Retinal pigment epithelial cell (primary cell): ENCODE measurements around a stretch of chr7.

GRCh38 chr7:15684416-15684823 lies 2.1 kb downstream of the MEOX2 start:
- RRBS: no CpG with 5 or more reads among the region's 5 CpGs

DNA sequence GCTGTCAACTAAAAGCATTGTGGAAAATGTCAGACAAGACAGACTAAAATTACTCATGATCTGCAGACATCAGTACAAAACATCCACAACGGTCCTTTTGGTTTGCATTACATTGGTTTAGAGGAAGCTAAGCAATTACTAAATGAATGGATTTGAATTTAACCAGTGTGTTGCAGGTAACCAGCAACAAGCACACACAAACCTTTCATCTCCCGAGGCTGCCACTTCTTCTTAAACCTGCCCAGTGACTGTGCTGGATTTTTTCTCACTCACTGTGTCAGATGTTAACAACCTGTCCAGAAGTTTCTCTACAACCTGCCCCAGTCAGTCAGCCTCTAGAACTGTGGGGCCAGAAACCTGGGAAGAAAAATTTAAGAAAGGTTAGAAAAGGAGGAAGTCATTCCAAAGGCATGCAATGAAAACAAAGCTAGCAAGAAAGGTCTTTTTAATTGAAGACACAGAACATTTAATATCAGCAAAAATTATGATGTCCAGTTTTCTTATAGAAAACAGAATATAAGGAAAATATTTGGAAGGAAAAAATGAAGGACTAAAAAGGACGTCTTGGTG lies 2.5 kb upstream of the MEOX2 start:
- RRBS: no CpG with 5 or more reads among the region's 3 CpGs

DNA sequence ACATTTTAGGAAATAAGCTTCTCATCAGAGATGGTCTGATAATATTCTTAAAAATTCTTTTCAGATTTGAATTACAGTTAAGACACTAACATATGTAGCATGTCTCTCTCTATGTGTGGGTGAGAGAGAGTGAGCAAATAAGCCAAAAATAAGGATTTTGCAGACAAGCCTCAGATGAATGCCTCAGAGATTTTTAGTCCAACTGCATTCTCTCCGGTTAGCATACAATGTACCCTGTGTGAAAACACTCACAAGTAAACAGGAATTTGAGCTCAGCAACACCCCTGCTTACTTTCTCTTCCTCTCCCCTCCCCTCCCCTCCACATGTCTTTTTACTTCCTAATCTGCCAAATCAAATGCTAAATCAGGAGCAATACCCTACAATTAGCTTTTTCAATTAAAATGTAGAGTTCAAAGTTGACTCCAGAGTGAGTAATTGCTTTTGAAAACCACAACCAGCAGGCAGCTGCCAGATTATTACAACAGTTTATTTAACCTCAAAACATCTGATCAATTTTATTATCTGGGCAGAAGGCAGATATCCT lies 354.3 kb downstream of the CRPPA start:
- RRBS: no CpG with 5 or more reads among the region's 1 CpG

DNA sequence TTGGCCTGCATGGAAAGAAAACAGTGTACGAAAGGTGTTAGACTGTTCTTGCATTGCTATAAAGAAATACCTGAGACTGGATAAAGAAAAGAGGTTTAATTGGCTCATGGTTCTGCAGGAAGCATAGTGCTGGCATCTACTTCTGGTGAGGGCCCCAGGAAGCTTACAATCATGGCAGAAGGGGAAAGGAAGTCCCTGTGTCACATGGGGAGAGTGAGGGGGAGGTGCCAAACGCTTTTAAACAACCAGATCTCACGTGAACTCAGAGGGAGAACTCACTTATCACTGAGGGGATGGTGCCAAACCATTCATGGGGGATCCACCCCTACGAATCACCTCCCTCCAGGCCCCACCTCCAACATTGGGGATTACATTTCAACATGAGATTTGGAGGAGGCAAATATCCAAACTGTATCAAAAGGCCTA lies 5.6 kb downstream of the TSPAN13 start:
- RRBS: no CpG with 5 or more reads among the region's 4 CpGs

DNA sequence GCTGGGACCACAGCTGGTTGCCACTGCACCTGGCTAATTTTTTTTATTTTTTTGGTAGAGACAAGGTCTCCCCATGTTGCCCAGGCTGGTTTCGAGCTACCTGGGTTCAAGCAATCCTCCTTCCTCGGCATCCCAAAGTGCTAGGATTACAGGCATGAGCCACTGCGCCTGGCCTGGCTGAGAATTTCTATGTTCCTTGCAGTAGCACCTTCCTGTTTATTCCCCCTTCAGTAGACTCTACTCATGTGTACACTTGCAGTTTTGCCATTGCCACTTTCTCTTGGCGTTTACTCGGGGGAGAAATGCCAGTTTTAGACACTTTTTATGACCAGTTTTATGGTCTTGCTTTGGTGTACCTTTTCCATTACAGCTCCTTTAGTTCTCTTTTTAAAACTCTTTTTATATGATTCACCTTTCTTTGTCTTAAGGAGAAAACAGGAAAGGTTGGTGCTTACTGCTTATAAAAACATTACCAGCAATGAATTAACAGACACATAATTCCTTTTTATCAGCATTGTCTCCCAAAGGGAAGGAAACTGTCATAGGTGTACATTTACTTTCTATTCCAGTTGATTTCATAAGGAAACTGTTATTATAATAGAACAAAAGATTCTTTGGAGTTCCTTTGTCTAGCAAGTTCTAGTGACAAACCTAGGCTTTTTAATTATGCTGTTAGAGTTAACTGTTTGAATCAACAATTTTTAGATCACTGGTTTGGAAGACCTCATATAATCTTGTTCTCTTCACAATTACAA lies 11.9 kb downstream of the TSPAN13 start:
- RRBS: no CpG with 5 or more reads among the region's 5 CpGs

DNA sequence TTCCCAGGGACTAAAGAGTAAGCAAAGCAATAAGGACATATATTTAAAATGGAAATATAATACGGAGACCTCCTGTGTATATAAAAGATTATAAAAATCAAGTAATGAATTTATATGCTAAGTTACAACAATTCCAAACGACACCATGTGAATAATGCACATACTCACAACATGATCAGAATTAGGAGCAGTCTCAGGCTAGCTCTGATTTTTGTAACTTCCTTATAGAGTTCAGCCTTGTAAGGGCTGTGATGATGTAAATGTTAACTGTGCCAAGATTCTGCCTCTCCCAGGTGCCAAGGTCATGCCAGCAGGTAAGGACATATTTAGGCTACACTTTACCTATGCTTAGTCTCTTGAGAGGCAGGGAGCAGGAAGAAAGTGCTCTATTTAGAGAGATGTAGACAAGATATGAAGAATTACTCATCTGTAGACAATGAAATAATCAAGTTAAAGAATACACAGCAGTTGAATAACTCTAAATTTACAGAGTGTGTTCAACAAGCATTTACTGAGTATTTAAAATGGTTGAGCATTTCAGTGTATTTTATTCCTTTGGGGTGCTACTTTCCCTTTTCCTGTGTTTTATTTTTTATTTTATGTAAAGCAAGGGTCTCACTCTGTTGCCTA lies 53.6 kb upstream of the AGR3 start:
- RRBS: no CpG with 5 or more reads among the region's 2 CpGs

DNA sequence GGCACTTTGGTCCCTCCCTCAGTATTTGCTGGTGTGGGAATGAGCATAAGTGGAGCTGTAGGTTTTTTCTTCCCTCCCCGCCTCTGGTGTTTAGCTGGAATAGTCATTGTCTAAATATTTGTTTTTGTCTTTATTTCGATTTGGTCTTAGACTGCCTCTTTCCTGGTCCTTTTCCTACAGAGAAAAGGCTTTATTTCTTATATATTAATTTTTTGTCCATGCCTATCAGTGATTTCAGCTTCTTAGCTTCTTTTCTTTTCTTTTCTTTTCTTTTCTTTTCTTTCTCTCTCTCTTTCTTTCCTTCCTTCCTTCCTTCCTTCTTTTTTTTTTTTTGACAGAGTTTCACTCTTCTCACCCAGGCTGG lies 203.5 kb upstream of the AGR3 start:
- RRBS: no CpG with 5 or more reads among the region's 2 CpGs

DNA sequence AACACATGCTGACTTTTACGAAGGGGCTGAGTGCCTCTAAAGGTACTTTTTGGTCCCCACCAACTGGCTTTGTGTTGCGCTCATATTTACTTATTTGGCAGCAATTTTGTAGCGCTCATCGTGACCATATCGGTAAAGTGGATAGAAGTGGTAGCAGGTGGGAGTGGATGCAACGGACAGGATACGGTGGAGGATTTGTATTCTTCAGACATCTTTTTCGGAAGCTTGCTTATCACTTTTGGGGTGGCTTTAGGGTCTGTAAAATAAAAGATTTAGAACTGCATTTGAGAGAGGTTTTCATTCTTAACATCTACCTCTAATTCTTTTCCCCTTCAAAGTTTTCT lies 1.3 kb downstream of the AHR start:
- RRBS: no CpG with 5 or more reads among the region's 8 CpGs

DNA sequence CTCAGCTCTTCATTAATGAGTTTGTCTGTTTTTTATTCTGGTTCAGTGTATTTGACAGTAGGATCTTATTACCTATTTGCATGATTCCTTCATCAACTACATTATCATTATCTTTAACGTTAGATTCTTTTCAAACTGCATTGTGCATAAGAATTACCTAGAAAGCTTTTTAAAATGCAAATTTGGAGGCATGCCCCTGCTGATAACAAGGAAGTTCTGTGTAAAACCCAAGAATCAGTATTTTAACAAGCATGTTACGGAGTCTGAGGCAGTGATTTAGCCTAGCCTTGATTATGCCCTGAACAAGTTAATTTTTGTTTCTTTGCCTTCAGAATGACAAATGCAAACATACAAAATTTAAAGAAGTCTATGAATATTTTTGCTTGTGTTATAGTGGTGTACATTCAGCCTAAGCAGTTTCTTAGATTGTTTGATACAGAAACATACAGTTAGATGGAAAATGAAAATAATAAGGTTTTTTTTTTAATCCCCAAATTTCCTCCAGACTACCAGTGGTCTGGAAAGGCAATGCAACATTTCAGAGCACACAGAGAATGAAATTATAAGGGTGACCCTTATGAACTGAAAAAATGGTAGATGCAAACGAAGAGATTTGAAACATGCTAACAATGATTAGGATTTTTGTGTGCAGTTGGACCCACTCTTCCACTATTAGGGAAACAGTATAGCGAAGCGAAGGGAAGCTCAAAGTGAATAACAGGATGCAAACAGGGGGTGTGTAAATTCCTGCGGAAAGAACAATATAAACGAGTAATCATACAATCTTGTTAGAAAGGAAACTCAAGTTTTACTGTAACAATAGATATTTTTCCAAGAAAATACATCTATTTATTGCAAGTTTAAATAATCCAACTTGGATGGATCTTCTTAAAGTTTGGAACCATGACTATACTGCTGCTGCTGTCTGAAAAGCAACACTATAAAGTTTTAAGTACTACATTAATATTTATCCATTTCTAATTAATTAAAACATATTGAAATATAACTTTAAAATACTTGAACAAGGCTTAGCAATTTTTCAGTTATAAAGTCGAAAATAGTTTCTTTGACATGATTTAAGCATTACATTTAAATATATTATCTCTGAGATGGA lies 14.6 kb downstream of the AHR start:
- RRBS: no CpG with 5 or more reads among the region's 8 CpGs

- RRBS: no CpG with 5 or more reads among the region's 2 CpGs
Measured at GRCh38 chr7:17327658-17328129, 29.2 kb downstream of the AHR start.

- RRBS: no CpG with 5 or more reads among the region's 1 CpG
Measured at GRCh38 chr7:17861887-17862299, 78.4 kb downstream of the SNX13 start.

GRCh38 chr7:17941201-17941690 lies 952 bp upstream of the SNX13 start:
- RRBS: no CpG with 5 or more reads among the region's 3 CpGs

DNA sequence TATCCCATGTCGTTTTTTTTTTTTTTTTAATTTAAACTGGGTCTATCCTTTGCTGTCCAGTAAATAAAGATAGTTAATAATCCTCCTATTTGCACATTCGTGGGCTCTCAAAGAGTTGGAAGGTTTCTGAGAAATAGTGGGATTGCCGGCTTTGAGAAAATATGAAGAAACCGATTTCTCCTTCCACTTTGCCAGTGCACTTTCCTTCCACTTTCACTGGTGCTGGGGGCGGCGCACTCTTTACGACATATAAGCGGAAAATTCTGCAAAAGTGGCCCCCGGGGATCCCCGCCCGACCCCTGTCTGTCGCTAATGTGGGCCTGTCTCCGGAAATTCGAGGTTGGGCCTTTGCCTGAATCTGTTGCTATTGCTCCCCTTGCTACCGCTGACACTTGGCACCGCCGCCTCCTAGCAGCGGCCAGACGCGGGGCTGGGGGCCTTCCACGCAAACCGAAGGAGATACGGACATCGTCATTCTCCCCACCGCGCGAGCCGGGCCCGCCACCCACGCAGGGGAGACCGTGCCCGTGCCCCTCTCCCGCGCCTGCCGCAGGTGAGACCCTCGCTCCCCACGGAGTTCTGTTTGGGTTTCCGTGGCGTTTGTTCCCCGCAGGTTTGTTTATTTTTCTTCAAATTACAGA lies 5.2 kb downstream of the TWIST1 start:
- RRBS: 9% methylated on average over 5 of the region's 40 CpGs

DNA sequence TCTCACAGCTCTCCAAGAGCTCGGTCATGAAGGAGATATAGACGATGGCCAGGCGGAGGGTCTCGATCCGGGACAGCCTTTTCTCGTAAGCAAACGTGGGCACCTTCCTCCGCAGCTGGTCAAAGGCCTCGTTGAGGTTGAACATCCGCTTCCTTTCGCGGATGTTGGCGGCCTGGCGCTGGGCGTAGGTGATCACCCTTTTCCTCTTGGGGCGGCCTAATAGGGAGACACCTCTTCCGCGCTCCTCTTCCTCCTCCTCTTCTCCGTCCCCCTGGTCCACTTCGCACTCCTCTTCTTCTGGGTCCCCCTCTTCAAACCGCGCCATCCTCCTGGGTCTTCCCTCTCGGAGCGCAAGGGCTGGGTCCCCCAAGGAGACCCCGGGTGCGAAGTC lies 347 bp downstream of the FERD3L start:
- RRBS: 4% methylated on average over 2 of the region's 26 CpGs

- RRBS: no CpG with 5 or more reads among the region's 6 CpGs
Measured at GRCh38 chr7:20002567-20002819, 214.7 kb downstream of the MACC1 start.

- RRBS: no CpG with 5 or more reads among the region's 5 CpGs
Measured at GRCh38 chr7:20002820-20003208, 214.4 kb downstream of the MACC1 start.

DNA sequence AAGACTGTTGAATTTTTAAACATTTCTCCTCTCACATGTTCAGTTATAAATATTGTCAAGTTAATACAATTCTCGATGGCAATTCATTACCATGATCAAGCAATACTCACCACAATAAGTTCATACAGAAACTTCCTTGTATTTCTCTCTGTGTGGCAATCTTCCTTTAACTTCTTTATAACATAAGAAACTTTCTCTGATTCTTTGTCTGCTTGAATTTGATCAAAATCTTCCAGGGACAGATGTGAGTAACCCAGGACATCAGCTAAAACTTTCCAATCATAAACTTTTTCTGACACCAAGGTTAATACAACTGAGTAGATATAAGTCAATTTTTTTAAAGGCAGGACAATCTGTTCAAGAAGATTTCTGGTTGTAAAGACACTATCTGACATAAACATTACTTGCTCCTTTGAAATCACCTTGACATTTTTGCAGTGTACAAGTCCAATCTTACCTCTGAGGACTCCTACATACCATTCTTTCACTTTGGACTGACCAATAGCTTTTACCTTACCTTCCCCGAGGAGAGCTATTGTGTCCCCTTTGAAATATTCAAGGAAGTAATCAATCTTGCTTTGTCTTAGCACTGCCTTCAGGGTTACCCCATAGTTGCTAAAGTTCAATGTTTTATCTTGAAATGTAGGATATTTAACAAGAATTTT lies 59.0 kb downstream of the MACC1 start:
- RRBS: no CpG with 5 or more reads among the region's 2 CpGs

DNA sequence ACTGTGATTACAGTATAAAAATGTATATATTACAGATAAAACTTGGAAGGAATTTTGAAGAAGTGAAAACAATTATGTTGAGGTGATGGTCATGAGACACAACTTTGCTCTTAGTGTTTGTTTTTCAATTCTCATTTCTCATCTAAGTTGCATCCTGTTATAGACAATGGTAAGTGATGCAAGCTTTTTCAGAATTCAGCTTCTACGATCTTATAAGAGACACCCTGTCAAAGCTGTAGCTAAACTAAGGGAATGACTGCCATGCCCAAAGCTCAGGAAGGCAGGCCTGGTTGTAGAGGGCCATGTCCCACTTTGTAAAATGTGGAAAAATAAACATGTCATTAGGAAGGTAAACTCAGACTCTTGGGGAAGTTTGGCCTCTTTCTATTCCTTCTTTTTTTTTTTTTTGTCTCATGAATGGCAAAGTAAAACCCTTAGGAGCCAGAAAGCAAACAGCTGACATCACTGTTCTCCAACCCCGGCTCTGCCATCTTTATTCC lies 23.7 kb downstream of the MACC1 start:
- RRBS: no CpG with 5 or more reads among the region's 2 CpGs

DNA sequence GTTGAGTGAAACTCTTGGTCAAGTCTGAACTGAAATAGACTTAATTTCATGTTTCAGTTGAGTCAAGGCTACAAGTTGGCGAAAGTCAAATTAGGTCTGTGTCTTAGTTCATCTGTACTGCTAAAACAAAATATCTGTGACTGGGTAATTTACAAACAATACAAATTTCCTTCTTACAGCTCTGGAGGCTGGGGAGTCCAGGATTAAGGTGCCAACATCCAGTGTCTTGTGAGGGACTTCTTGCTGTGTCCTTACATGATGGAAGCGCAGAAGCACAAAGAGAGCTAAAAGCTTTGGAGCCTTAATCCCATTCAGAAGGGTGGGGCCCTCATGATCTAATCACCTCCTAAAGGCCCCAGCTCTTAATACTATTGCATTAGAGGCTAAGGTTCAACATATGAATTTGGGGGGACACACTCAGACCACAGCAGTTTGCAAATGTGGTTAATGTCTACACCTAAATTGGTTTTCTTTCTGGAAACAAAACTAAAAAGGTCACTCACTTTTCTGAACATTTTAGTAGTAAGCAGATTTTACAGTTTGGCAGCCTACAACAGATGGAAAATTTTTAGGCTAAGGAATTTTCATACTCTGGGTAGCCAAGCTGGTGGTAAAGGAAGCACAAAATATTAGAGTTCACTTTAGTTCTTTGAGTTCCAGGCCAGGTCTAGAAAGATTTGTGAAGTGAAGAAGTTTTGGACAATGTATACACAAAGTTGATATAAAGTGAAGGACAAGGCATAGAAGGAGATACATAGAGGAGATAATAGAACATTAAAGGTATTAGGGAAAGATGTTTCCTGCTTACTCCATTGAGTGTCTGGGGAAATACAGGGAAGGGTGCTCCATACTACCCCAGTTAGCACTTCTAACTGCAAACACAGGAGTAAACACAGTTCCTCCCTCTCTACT lies 30.8 kb downstream of the ITGB8 start:
- RRBS: no CpG with 5 or more reads among the region's 2 CpGs

GRCh38 chr7:20778065-20778739 lies 8.5 kb downstream of the SP8 start:
- RRBS: 1% methylated on average over 11 of the region's 64 CpGs